T47D (cell line): ENCODE results near the genes PRMT5 and NGDN.

DNA sequence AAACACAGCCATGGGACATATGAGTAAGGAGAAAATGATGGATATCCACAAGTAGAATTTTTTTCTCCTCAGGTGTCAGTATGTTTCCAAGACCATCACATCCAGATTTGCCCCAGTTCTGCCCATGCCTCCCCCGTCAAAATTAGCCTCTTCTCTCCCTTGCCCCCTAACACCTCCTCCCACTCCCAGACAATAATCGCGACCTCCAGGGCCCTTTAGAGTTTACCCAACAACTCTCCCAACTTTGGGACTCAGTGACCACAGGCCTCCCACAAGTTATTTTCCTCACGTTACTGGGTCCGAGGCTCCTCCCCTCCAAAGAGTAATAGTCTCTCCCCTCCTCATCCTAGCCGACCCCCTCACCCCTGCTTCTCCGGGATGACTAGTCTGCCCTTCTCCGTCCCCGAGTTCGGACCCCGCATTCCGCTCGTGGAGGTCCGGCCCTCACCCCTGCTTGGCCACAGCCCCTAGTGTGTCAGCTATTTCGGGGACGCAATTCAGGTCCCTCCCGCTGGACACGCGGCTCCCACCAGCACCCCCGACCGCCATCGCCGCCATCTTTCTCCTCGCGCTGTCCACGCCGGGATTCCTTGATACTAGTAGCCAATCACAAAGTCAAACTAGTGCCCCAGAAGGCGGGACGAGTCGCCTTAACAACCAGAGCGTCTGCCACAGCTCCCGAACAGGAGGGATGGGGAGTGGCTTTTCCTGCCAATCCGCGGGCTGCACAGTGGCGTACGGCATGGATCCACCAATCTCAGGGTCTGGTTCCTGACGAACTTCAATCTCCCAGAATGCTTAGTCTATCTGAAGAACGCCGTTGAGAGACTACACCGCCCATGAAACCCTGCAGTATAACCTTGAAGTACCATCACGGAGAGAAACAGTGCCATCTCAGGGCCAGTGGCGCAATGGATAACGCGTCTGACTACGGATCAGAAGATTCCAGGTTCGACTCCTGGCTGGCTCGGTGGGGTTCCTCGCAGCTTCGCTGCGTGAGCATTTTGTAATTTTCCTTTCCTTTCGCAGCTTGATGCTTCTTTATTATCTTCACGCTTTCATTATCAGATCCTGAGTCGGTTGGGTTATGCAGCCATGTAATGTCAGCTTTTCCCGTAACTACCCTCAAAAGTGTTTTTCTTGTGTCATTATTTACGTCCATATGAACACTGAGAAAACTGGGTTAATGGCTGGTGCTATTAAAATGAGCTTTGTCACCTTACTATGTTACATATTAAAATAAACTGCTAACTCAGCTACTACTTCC lies at the start of gene PRMT5:
PRMT5 (minus strand) TSS at position 573 of the 1,267 bp plus-strand sequence.
- RRBS = 1% methylated on average over 8 of the region's 55 CpGs

GRCh38 chr14:22951810-22952210 lies 5.1 kb downstream of the HAUS4 start:
- RRBS = no CpG with 5 or more reads among the region's 9 CpGs

DNA sequence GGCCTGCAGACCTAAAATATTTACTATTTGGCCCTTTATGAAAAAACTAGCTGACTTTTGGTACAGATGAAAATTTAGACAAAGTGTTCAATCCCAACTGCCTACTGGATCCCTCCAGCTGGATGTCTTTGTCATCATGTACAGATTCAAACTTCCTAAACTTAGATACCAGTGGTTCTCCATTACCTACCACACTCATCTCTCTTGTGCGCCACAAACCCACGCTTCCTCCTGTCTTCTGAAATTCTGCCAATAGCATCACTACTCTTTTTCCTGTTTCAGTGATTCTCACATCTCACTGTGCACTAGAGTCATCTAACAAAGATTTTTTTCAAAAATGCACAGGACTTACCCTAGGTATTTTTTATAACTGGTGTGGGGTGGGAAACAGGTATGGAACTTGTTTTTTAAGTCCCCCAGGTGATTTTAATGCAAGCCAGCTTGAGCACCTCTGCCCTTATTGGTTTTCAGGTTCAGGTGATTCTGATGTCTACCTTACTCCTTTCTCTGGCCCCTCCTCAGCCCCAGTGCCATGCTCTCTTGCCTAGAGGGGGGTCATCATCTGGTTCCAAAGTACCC lies 5.9 kb downstream of the PSMB5 start:
- RRBS = no CpG with 5 or more reads among the region's 2 CpGs

DNA sequence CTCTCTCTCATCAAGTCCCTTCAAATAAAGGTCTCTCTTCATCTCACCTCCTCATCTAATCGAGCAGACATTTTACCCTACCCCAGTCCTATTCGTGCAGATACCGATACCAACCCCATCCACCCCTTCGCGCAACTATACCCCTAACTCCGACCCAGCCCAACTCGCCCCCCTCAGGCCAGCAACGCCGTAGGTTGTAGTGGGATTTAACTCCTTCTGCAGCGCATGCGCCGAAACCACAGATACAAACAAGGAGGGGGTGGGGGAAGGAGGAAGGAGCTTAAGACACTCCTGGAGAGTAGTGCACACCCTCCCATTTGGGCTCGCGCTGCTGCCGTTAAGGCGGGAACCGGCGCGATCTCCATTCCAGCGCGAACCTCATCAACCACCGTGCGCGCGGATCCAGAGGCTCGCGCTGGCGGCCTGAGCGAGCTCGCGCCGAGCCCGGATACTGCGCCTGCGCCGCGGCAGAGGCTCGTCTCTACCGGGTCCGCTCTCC lies 441 bp downstream of the ACIN1 start:
- RRBS = under 1% methylated on average over 19 of the region's 40 CpGs

DNA sequence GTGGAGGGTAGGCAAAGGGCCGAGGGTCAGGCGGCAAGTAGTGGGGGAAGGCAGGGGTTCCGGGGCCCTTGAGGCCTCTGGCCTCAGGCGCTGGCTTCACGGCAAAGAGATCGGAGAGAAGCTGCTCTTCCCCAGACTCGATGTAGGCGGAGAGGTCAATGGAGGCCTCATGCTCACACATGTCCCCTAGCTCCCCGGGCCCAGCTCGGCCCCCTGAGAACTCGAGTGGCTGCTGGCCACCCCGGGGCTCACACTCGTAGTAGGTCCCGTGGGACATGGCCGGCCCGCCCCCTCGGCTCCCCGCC lies 288 bp downstream of the CEBPE start:
- RRBS = 66% methylated on average over 10 of the region's 18 CpGs

- RRBS = no CpG with 5 or more reads among the region's 7 CpGs
Measured at GRCh38 chr14:23119996-23120451, 969 bp upstream of the CEBPE start.

DNA sequence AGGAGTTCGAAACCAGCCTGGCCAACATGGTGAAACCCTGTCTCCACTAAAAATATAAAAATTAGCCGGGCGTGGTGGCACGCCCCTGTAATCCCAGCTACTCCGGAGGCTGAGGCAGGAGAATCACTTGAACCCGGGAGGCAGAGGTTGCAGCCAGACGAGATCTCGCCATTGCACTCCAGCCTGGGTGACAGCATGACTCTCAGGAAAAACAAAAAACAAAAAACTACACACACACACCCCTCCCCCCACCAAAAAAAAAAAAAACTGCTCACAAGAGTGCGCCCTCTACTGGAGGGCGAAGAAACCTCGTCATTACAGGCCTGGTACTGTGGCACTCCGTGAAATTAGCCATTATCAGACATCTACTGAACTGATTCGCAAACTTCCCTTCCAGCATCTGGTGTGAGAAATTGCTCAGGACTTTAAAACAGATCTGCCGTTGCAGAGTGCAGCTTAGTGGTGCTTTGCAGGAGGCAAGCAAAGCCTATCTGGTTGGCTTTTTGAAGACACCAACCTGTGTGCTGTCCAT lies 7.7 kb downstream of the PPP1R3E start:
- RRBS = no CpG with 5 or more reads among the region's 14 CpGs

DNA sequence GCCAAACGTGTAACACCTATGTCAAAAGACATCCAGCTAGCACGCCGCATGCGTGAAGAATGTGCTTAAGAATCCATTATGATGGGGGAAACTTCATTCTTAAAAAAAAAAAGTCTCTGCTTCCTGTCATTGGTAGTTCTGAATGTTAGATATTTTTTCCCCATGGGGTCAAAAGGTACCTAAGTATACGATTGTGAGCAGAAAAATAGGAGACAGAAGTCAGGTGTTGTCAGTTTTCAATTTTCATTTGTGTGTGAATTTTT lies 7.3 kb downstream of the PPP1R3E start:
- RRBS = no CpG with 5 or more reads among the region's 5 CpGs

- RRBS = 1% methylated on average over 10 of the region's 48 CpGs
Measured at GRCh38 chr14:23320122-23321375, 708 bp upstream of the PABPN1 start.

GRCh38 chr14:23385804-23386427 lies 9.1 kb downstream of the CMTM5 start:
- RRBS = no CpG with 5 or more reads among the region's 21 CpGs

GRCh38 chr14:23393198-23394521 lies 14.4 kb downstream of the MYH6 start:
- RRBS = no CpG with 5 or more reads among the region's 23 CpGs

DNA sequence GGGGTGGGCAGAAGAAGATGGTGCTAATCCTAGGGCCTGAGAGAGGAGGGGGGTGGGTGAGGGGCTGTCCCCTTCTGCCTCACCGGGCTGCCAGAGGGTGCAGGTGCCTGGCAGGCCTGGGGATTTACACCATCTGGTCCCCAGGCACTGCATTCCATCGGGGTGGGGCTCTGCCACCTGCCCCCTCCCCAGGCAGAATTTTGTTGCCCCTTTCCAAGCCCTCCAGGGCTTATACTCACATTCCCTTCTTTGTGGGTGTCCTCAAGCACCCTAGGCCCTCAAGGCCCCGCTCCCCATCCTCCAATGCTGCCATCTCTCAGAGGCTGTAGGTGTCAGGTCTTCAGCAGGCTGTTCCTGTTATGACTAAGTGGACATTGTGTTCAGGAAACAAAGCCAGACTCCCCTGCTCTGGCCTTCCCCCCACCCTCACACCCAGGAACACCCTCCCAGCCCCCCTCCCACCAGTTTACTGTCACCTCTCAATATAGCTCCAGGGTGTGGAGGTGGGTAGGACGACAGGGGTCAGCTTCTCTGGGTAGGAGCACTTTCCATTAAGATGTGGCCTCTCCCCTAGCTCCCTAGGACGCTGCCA lies 1.3 kb upstream of the MYH6 start:
- RRBS = no CpG with 5 or more reads among the region's 5 CpGs

- RRBS = no CpG with 5 or more reads among the region's 19 CpGs
Measured at GRCh38 chr14:23409892-23410748, 2.0 kb upstream of the MYH6 start.

DNA sequence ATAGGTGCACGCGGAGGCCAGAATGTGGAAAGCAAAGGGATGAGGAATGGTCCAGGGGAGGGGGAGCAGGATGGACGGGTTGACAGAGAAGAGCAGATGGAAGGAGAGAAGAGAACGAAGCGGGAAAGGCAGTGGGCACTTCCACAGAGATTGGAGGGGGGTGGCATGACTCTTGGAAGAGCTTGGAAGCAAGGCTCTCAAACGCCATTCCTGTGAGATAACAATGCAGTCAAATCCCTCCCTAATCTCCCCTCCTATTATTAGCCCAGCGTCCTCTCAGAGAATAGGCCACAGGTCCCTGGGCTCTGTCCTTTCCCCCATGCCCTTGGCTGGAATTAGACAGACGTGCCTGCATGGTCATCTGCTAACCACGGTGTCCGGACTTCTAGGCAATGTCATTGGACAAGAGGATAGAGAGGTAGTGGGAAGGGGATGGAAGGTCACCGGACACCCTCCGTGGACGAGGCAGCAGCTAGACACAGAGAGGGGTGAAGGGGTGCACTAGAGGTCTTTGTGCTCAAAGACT lies 7.9 kb upstream of the MYH7 start:
- RRBS = 62% methylated on average over 2 of the region's 13 CpGs

DNA sequence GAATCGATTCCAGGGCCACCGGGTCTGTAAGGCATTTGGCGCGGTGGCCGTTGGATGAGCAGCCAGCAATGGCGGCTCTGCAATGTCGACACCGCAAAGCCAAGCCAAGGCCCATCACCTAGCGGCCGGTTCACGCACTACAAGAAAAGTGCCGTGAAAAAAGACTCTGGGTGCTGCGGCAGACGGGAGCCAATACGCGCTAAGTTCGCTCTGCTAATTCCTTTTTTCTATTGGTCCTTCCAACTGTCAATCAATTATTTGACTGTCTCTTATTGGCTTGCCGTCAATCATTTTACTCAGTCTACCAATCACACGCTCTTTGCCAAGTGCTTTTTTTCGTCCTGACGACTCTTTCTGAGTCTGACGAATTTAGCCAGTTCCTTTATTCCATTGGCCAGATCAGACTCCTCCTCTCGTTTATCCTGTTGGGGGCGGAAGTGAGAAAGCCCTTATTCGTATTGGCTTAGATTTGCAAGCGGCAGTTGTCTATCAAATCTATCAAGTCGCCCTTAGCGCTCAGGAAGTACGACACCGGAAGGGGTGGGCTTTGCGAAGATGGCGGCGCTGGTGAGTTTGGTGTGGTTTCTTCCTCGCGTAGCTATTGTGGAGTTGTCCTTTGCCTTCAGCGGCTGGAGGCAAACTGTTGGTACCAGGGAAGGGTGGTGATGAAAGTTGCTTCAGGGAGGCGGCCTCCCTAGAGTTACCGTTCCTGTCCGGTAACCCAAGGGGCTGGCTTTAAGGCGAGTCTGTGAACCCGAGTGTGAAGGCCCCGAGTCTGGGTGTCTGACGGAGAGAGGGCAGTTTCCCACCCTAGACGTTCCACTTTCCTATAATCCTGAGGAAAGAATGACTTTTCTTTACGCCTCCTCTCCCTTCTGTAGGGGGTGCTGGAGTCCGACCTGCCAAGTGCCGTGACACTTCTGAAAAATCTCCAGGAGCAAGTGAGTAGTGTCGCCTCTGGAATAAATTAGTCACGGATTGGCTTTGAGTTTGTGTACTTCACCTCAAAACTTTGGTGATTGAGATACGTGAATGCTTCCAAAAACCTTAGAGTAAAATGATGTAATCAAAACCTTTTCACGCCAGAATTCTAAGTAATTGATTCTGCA lies at the start of gene NGDN:
NGDN (plus strand) TSS at position 543 of the 1,109 bp plus-strand sequence.
- RRBS = 5% methylated on average over 7 of the region's 51 CpGs

DNA sequence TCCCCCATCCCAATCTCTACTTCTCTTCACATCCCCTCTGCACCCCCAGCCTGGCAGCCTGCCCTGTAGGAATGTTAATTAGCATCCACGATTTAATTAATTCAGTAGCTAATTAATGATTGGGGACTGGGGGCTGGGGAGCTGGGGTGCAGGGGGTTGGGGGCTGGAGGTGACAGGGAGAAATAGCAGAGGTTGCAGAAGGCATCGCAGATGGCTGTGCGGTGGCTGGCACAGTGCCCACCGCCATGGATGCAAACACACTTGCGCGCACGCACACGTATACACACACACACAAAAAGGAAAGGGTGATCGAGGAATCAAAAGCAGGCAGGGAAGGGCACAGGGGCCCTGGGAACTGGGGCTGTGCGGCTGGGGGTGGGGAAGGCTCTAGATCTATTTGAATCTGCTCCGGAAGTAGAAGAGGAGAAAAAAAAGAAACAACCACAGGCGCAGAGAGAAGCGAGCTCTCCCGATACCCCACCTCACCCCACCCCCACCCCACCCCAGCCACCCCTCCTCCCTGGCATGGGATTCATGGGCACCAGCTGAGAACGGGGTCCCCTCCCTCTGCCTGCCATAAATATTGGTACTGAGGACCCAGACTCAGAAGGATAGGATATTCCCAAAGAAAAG lies 39.4 kb downstream of the ZFHX2 start:
- RRBS = no CpG with 5 or more reads among the region's 15 CpGs

DNA sequence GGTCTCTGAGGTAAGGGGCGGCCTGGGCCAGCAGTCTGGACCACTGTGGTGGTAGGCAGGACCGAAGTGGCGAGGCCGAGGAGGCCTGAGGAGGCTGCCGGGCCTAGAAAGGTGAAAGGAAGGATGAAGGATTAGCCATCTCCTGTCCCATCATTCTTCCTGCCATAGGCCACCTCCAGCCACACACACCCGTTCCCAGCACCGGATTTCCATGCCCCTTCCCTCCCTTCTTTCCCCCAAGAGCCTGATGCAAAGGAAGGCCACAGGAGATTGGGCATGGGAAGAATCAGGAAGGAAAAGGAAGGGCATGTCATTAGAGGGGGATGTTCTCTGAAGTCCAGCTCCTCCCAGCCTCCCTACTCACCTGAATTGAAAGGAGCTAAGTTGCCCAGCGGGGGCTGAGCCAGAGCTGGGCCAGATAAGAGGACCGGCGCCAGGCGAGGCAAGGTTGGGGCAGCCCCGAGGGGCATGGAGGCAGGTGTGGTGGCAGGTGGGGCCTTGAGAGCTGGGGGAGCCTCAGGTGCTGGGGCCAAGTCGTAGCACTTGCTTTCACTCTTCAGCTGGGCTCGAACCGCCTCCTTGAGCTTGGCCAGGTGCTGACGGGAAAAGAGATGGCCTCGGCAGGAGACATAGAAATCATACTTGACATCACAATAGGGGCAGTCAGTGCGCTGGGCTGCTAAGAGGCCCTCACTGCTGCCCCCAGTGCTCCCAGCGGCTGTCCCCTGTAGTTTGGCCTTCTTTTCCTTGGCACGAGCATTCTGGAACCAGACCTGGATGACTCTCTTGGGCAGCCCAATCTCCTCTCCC lies 28.5 kb downstream of the ZFHX2 start:
- RRBS = 75% methylated on average over 3 of the region's 20 CpGs

DNA sequence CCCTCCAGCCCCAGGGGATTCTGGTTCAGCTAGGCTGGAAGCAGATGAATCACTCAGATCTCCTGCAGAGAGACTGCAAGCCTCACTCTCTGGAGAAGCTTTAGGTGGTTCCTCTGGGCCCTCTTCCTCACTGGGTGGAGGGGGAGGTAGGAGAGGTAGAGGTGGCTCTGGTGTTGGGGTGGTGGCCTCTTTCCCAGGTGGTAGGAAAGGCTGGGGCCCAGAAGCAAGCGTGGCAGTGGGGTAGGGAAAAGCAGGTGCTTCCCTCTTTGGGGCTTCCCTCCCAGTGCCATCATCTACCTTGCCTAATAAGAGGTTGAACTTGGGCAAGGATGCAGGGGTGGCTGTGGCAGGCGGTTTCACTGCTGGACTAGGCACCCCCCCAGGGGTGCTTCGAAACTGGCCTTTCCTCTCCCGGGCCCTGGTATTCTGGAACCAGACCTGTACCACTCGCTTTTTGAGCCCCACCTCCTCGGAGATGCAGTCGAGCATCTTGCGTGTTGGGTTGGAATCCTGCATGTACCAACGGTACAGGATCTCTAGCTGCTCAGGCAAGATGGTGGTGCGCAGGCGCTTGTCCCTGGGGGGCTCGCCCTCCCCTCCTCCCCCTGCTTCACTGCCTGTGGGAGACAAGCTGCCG lies 27.6 kb downstream of the ZFHX2 start:
- RRBS = no CpG with 5 or more reads among the region's 13 CpGs

GRCh38 chr14:23547897-23548698 lies 3.5 kb downstream of the ZFHX2 start:
- RRBS = no CpG with 5 or more reads among the region's 6 CpGs